ENCODE data around the genes NUDT9, IBSP and MEPE.

DNA sequence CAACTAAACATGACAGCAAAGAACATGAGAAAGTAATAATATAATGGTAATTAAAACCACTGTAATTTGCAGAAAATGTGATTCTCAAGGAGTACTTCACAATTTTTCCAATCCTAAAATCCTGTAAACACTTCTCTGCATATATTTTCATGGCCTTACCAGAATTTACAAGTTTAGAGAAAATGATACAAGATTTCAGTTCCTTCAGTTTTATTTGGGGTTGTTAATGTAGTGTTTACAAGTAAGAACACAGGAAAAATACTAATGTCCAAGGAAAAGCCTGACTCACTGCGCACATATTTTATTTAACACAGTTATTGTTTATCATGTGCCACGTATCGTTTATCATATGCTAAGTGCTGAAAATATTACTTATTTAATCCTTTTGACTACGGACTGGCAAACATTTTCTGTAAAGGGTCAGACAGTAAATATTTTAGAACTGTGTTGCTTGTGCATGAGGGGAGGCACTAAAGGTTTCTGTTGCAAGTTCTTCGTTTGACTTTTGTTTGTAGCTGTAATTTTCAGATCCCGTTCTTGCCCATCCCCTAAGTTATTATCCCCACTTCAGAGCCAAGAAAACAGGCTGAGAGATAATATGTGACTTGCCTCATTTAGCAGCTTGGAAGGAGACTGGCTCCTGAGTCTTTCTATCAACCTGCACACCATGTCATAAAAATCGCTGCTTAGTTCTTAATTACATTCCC, 764 bp downstream of the HSD17B13 start:
- RAMPAGE, long total RNA: no peak
- RRBS: no CpG with 5 or more reads among the region's 7 CpGs

GRCh38 chr4:87422106-87423307, at the start of gene NUDT9:
NUDT9 (plus strand) TSS chr4:87422573.
- RAMPAGE, long total RNA: start-site peak on the plus strand at chr4:87422586-87422630, 178 and 154 reads in 2 replicates; start-site peak on the plus strand at chr4:87422808-87422880, 45 and 21 reads in 2 replicates
- RRBS: 0% methylated on average over 3 of the region's 63 CpGs

DNA sequence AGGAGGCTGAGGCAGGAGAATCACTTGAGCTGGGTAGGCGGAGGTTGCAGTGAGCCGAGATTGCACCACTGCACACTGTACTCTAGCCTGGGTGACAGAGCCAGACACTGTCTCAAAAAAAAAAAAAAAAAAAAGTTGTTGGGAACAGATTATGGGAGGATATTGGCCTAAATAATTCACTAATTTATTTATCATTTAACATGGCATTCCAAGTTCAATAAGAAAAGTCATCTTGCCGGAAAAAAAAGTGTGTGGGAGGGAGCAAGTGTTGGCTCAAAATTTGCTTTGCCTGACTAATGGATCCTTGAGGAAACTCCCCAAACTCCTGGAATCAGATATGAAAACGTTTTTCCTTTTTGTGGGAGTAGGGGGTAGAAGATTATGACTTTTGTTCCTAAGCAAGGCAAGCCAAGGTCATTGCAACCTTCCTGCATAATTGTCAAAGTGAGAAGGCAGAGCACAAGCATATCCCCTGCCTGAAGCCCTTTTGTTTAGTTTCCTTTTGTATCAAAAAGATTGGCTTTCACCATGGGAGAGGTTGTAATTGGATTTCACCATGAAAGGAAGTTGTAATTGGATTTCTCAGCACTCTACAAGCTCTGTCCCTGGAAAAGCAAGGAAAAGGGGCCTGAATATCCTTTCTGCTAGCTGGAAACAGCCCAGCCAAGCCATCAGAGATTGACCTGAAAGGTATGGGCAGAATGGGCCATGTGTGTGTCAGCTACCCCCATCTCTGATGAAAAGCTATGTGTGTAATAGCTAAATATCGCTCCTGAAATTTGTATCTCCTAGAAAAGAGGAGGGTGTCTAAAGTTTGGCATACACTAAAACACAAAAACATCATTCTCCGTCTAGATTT, 8.8 kb downstream of the SPARCL1 start:
- RAMPAGE, long total RNA: no peak
- RRBS: no CpG with 5 or more reads among the region's 6 CpGs

DNA sequence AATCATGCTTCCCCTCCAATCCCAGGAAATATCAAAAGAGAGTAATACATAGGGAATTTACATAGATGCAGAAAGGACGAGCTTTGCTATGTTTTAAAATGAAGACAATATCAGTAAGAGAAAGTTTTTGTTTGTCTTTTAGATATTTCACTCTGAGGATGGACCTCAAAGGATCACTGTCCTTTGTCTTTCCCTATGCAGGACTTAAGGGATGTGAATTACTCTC, 28.0 kb downstream of the DMP1 start:
- RAMPAGE, long total RNA: no peak
- RRBS: no CpG with 5 or more reads among the region's 1 CpG

DNA sequence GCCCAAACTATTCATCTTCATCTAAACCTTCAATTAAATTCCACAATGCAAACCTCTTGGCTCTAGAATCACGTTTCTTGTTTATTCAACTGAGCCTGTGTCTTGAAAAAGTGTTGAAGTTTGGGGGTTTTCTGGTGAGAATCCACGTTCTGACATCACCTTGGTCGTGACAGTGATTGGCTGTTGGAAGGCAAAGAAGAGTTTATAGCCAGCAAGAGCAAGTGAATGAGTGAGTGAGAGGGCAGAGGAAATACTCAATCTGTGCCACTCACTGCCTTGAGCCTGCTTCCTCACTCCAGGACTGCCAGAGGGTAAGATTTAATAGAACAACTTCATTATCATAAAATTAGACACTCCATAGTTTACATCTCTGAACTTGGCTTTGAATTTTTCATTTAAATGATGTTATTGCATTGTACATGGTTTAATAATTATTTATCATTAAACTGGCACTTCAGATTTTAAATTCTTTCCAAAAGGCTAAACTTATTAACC, at the start of gene IBSP:
IBSP (plus strand) TSS at position 232 of the 495 bp plus-strand sequence.
- RAMPAGE, long total RNA: no peak
- RRBS: no CpG with 5 or more reads among the region's 3 CpGs

DNA sequence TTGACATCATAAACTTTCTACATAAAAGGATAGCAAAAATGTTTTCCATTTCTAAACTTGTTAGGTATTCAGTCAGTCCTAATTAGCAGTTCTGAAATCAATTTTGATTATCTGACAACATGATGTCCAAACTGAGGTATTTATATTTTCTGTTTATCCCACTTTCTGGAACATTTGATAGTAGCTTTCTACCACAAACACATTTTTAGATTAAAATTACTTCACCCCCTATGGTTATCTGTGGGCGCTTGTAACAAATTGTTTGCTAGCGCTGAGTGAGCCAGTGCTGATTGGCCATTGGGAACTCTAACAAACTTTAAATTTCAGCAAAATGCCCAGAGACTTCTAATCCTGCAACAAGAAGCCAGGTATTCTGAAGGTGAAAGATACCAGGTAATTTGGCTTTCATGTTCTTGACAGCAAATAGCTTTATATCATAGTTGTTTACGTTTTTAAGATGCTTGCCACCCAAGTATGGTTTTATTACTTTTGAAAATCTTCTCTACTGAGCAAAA, at the start of gene MEPE:
MEPE (plus strand) TSS at position 348 of the 515 bp plus-strand sequence.
- RAMPAGE, long total RNA: no peak
- RRBS: no CpG with 5 or more reads among the region's 3 CpGs

- RAMPAGE, long total RNA: no peak
- RRBS: no CpG with 5 or more reads among the region's 6 CpGs
Observed at GRCh38 chr4:87973518-87973891, 2.0 kb upstream of the SPP1 start.

DNA sequence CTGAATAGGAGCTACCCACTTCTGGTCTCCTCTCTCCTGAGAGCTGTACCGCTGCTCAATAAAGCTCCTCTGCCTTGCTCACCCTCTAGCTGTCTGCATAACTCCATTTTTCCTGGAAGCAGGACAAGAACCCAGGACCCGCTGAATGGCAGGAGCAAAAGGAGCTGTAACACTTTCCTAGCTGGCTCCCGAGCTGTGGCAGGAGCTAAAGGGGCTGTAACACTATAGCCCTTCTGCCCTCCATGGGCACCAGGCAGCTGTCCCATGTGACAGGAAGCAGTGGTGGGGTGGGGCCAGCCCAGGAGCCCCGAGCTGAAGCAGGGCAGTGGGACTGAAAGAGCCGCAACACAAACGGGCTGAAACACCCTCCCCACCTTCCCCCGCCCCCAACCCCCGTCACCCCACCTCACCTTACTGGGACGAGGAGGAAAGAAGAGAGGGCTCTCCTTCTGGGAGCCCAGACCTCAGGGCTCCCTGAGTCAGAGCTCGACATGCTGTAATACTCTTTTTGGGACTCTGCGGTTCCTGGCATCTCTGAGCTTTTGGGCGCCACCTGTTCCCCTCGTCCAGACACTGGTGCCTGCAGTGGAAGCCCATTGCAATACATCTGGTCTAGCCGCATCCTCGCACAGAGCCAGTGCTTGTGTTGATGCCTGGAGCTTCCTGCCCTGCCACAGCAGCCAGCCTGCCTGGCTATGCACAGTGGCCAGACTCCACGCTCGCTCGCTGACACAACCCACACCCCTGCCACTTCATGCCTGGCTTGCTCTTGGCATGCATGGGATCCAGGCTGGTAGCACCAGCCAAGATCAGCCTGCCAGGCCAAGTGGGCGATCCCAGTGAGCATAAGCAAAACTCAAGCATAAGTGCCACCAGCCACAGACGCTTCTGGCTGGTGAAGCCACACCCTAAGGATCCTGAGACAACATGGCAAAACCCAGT, 39.3 kb downstream of the PPM1K start:
- RAMPAGE, long total RNA: no peak
- RRBS: no CpG with 5 or more reads among the region's 20 CpGs

GRCh38 chr4:88285056-88285752, 843 bp upstream of the PPM1K start:
- RAMPAGE, long total RNA: no peak
- RRBS: no CpG with 5 or more reads among the region's 7 CpGs

- RAMPAGE, long total RNA: no peak
- RRBS: no CpG with 5 or more reads among the region's 4 CpGs
Observed at GRCh38 chr4:88463301-88464036, 6.5 kb downstream of the HERC5 start.

- RAMPAGE, long total RNA: no peak
- RRBS: 1% methylated on average over 16 of the region's 27 CpGs
Observed at GRCh38 chr4:88591560-88592075, 662 bp upstream of the HERC3 start.

GRCh38 chr4:88613089-88613991, 21.1 kb downstream of the HERC3 start:
- RAMPAGE, long total RNA: no peak
- RRBS: no CpG with 5 or more reads among the region's 8 CpGs

- RAMPAGE, long total RNA: no peak
- RRBS: no CpG with 5 or more reads among the region's 3 CpGs
Observed at GRCh38 chr4:88708395-88709215, 11.0 kb upstream of the NAP1L5 start.

GRCh38 chr4:88729319-88729871, 31.8 kb upstream of the NAP1L5 start:
- RAMPAGE, long total RNA: no peak
- RRBS: no CpG with 5 or more reads among the region's 7 CpGs

- RAMPAGE, long total RNA: no peak
- RRBS: no CpG with 5 or more reads among the region's 7 CpGs
Observed at GRCh38 chr4:88756086-88756703, 58.6 kb upstream of the NAP1L5 start.

DNA sequence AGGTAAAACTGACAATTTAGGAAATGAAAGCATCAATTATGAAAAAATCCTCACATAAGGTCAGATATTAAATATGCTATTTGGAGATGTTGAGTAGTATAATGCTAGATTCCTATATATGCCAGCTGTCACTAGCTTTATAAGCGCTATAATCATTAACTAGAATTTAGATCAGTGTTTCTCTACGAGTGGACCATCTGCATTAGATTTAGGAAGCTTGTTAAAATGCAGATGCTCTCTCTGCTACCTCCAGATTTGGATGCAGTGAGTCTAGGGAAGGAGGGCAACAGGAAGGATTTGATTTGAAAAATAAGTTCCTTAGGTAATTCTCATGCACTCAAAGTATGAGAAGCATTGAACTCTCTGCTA, 122.8 kb upstream of the NAP1L5 start:
- RAMPAGE, long total RNA: no peak
- RRBS: no CpG with 5 or more reads among the region's 2 CpGs

GRCh38 chr4:88822983-88824056, 125.7 kb upstream of the NAP1L5 start:
- RAMPAGE, long total RNA: no peak
- RRBS: no CpG with 5 or more reads among the region's 18 CpGs

DNA sequence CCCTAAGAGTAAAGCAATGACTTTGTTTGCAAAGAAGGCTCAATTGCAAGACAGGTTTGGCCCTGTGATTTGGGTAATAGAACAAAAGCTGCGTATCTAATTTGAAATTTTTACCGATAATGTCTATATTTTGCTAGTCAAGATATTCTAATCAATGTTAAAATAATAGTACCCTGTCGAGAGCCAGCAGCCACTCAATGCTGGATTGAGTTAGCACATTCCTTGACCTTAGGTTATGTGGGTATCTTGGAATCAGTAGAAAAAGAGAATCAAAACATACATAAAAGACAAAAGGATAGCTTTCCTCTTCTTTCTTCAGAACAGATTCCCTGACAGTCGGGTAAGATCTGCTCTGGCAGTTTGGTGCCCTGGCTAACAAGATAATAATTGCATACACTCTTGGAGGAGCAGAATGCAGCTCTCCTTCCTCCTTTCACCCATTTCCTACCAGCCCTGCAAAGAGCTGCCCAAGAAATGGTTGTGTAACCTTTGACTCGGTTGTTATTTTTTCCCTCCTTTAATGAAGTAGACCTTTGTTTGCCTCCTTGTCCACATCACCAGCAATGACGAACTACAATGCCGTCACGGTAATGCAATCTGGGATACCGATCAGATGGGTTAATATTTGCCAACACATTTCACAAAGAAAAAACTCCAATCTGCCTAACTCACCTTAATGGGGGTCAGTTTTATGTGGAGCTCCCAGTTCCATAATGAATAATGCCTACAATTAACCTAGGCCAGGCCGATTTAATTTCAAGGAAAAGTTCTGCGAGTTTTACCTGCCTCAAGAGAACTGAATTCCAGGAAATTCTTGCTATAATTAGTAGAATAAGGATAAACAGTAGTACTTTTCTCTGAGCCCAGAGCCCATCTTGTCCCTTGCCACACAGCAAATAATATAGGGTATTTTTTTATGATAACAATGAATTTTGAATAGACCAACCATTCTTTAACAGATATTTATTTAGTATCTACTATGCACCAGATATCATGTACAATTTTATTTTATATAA, 32.1 kb downstream of the GPRIN3 start:
- RAMPAGE, long total RNA: no peak
- RRBS: no CpG with 5 or more reads among the region's 11 CpGs

- RAMPAGE, long total RNA: no peak
- RRBS: no CpG with 5 or more reads among the region's 1 CpG
Observed at GRCh38 chr4:89294517-89295059, 13.0 kb downstream of the GPRIN3 start.

- RAMPAGE, long total RNA: no peak
- RRBS: no CpG with 5 or more reads among the region's 5 CpGs
Observed at GRCh38 chr4:89316764-89317568, 9.4 kb upstream of the GPRIN3 start.

Measured in kidney epithelial cell (primary cell).